ENCODE measurements around the genes FGF21, PPP1R15A, CGB2 and KASH5.

- RRBS, 2 experiments: no CpG with 5 or more reads among the region's 4 CpGs
CAGE:
- cytosol, long polyA minus RNA: no peak
- cytosol, long polyA plus RNA: no peak
- long polyA plus RNA: no peak
- nucleus, long polyA minus RNA: no peak
- nucleus, long polyA plus RNA: no peak
Measured at GRCh38 chr19:48755275-48755628, at the start of gene FGF21. TSS of gene FGF21 (plus strand) at chr19:48755524.

GRCh38 chr19:48872267-48872856 is at the start of gene PPP1R15A:
TSS of gene PPP1R15A (plus strand) at chr19:48872421.
- RRBS, 2 experiments: 2% methylated on average over 13 of the region's 46 CpGs
CAGE:
- cytosol, long polyA minus RNA: no peak
- cytosol, long polyA plus RNA: start-site peak on the plus strand at chr19:48872402-48872498, 157 and 250 reads in 2 replicates
- long polyA plus RNA: start-site peak on the plus strand at chr19:48872409-48872485, 187 and 169 reads in 2 replicates
- nucleus, long polyA minus RNA: no peak
- nucleus, long polyA plus RNA: no peak

- RRBS, 2 experiments: no CpG with 5 or more reads among the region's 12 CpGs
CAGE:
- cytosol, long polyA minus RNA: start-site peak on the plus strand at chr19:48873638-48874042, 19 reads
- cytosol, long polyA plus RNA: no peak
- long polyA plus RNA: no peak
- nucleus, long polyA minus RNA: no peak
- nucleus, long polyA plus RNA: no peak
Measured at GRCh38 chr19:48873650-48874206, 1.5 kb downstream of the PPP1R15A start.

DNA sequence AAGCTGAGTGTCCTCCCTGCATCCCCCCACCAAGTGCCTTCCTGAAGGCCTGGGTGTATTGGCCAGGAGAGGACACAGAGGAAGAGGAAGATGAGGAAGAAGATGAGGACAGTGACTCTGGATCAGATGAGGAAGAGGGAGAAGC is 1.9 kb downstream of the PPP1R15A start:
CAGE:
- cytosol, long polyA minus RNA: no peak
- cytosol, long polyA plus RNA: no peak
- long polyA plus RNA: no peak
- nucleus, long polyA minus RNA: no peak
- nucleus, long polyA plus RNA: no peak

DNA sequence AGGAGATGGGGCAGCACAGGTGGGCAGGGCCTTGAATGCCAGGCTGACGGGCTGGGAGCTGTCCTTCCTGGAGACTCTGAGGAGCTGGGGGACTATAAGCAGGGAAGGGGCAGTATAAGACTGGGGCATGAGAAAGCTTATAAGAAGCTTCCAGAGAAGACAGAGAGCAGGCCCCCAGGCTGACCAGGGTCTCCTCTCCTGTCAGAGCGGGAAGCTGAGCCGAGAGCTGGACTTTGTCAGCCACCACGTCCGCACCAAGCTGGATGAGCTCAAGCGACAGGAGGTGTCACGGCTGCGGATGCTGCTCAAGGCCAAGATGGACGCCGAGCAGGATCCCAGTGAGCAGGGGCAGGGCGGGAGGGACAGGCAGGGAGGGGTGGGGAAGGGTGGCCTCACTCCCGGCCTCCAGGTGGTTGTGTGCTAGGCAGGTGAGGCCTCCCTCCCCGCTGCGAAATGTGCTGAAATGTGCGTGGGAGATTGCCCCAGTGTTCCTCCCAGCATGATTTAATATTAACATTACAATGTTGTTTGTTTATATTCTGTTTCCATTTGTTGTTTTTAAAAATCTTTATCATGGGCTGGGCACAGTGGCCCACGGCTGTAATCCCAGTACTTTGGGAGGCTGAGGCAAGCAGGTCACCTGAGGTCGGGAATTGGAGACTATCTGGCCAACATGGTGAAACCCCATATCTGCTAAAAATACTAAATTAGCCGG is 5.6 kb downstream of the NUCB1 start:
- RRBS, 2 experiments: no CpG with 5 or more reads among the region's 18 CpGs
CAGE:
- cytosol, long polyA minus RNA: no peak
- cytosol, long polyA plus RNA: no peak
- long polyA plus RNA: no peak
- nucleus, long polyA minus RNA: no peak
- nucleus, long polyA plus RNA: no peak

GRCh38 chr19:48953822-48954375 is 776 bp upstream of the BAX start:
- RRBS, 2 experiments: no CpG with 5 or more reads among the region's 7 CpGs
CAGE:
- cytosol, long polyA minus RNA: no peak
- cytosol, long polyA plus RNA: no peak
- long polyA plus RNA: no peak
- nucleus, long polyA minus RNA: no peak
- nucleus, long polyA plus RNA: no peak

- RRBS, 2 experiments: no CpG with 5 or more reads among the region's 10 CpGs
CAGE:
- cytosol, long polyA minus RNA: no peak
- cytosol, long polyA plus RNA: no peak
- long polyA plus RNA: no peak
- nucleus, long polyA minus RNA: no peak
- nucleus, long polyA plus RNA: start-site peak on the minus strand at chr19:48988328-48988478, 13 and 11 reads in 2 replicates
Measured at GRCh38 chr19:48988183-48988745, 4.8 kb downstream of the GYS1 start.

GRCh38 chr19:49031690-49032198 is at the start of gene CGB2:
TSS of gene CGB2 (plus strand) at chr19:49031890.
- RRBS, 2 experiments: 5 to 7% methylated on average over 8 of the region's 26 CpGs
CAGE:
- cytosol, long polyA minus RNA: no peak
- cytosol, long polyA plus RNA: no peak
- long polyA plus RNA: no peak
- nucleus, long polyA minus RNA: no peak
- nucleus, long polyA plus RNA: no peak

GRCh38 chr19:49345268-49345654 is 10.1 kb downstream of the CD37 start:
- RRBS, 2 experiments: no CpG with 5 or more reads among the region's 4 CpGs
CAGE:
- cytosol, long polyA minus RNA: no peak
- cytosol, long polyA plus RNA: no peak
- long polyA plus RNA: no peak
- nucleus, long polyA minus RNA: no peak
- nucleus, long polyA plus RNA: no peak

- RRBS, 2 experiments: no CpG with 5 or more reads among the region's 42 CpGs
CAGE:
- cytosol, long polyA minus RNA: no peak
- cytosol, long polyA plus RNA: no peak
- long polyA plus RNA: no peak
- nucleus, long polyA minus RNA: no peak
- nucleus, long polyA plus RNA: no peak
Measured at GRCh38 chr19:49388000-49388442, at the start of gene KASH5. TSS of gene KASH5 (plus strand) at chr19:49388249.

- RRBS, 2 experiments: 0 to 2% methylated on average over 2 of the region's 25 CpGs
CAGE:
- cytosol, long polyA minus RNA: no peak
- cytosol, long polyA plus RNA: no peak
- long polyA plus RNA: no peak
- nucleus, long polyA minus RNA: no peak
- nucleus, long polyA plus RNA: no peak
Measured at GRCh38 chr19:49427631-49428153, 2.5 kb downstream of the GFY start.

DNA sequence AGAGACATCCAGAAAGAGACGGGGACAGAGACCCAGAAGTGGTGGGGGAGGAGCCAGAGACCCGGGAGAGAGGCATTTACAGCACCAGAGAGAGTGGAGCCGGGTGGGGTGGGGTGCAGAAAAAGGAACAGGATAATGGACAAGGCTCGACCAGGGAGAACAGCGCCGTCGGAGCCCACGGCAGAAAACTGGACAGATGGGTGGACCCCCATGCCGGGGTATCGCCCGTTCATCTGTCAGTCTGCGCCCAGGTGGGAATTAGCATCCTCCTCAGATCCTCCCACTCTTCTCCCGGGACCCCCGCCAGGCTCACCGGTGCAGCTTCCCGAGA is 357 bp downstream of the SLC17A7 start:
- RRBS, 2 experiments: 15 to 21% methylated on average over 8 of the region's 16 CpGs
CAGE:
- cytosol, long polyA minus RNA: no peak
- cytosol, long polyA plus RNA: no peak
- long polyA plus RNA: no peak
- nucleus, long polyA minus RNA: no peak
- nucleus, long polyA plus RNA: no peak

- RRBS, 2 experiments: 19% methylated on average over 2 of the region's 11 CpGs; no CpG with 5 or more reads in 1 of the 2 experiments
CAGE:
- cytosol, long polyA minus RNA: no peak
- cytosol, long polyA plus RNA: no peak
- long polyA plus RNA: no peak
- nucleus, long polyA minus RNA: no peak
- nucleus, long polyA plus RNA: no peak
Measured at GRCh38 chr19:49488744-49489217, 1.4 kb downstream of the RPL13A start.

DNA sequence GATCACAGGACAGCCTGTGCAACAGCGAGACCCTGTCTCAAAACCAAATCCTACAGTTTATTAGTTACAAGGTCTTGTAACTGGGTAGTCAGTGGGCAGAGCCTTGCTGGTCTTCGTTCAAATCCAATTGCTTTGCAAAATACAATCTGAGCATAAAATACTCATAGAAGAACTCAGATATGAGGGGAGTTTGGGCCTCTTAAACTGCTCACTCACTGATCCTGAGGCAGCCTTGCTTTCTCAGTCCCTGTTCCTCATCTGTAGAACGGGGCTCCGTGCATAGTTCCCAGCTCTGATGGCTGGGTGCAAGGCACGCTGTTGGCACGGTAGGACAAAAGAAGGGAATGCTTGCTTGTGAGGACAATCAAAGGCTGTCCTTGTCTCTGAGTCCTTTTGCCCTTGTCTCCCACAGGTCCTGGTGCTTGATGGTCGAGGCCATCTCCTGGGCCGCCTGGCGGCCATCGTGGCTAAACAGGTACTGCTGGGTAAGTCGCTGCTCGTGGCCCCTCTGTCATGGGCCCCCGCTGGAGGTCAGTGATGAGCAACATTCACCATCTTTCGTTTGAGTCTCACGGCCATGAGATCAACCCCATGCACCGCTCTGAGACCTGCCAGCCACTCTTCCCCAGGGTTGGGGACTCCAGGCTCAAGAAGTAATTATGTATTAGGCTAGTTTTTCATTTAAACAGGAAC is 2.2 kb downstream of the RPL13A start:
- RRBS, 2 experiments: no CpG with 5 or more reads among the region's 16 CpGs
CAGE:
- cytosol, long polyA minus RNA: no peak
- cytosol, long polyA plus RNA: no peak
- long polyA plus RNA: no peak
- nucleus, long polyA minus RNA: no peak
- nucleus, long polyA plus RNA: no peak

DNA sequence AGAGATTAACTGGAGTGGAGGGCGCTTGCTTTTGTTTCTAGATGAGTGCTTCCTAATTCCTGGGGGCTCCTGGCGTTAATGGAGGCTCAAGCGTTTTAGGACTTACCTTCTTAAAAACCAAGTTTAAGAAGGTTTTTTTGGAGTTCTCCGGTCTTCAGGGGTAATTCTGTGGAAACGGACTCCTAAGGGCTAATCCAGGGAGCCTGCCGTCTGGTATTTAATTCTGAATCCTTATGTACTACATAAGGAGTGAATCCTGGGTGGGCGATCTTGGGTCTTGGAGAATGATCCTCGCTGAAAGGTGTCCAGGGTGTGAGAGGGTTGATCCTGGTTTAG is 329 bp downstream of the RPS11 start:
- RRBS, 2 experiments: no CpG with 5 or more reads among the region's 8 CpGs
CAGE:
- cytosol, long polyA minus RNA: no peak
- cytosol, long polyA plus RNA: no peak
- long polyA plus RNA: no peak
- nucleus, long polyA minus RNA: no peak
- nucleus, long polyA plus RNA: no peak

GRCh38 chr19:49517048-49517504 is 4.6 kb downstream of the FCGRT start:
- RRBS, 2 experiments: no CpG with 5 or more reads among the region's 8 CpGs
CAGE:
- cytosol, long polyA minus RNA: no peak
- cytosol, long polyA plus RNA: no peak
- long polyA plus RNA: no peak
- nucleus, long polyA minus RNA: no peak
- nucleus, long polyA plus RNA: no peak

DNA sequence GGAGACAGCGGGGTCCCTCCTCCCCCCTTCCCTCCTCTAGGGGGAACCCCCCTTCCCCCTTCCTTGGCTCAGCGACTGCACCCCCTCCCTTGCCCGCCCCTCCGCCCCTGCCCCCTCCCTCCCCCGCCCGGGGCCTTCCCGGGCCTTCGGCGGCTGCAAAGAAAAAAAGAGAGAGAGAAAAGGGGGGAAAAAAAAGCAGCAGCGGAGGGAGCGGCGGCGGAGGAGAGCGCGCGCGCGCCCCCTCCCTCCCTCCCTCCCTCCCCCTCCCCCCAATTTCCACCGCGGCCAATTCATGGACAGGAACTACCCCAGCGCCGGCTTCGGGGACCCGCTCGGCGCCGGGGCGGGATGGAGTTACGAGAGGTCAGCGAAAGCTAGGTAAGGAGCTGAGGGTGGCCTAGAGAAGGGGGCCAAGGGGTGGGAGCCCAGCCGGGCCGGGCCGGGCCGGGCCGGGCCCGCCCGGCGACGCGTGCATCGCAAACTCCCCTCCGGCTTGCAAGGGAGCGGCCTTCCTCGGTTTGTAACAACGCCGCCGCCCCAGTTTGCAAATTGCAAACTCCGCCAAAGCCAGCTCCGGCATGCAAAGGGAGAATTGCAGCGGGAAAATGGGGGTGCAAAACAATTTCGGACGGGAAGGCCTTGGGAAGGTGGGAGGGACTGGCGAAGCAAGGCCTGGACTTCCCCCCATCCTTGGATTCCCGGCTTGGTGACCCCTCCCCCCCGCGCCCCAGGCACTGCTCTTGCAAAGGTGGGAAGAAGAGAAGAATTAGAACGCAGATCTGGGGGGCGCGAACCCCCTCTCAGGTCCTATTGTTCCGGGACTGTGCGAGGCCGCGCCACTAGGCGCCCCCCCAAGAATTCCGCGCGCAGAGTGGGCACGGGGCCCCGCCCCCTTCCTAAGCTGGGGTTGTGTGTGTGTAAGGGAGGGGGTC is 647 bp downstream of the PRR12 start:
- RRBS, 2 experiments: 1 to 2% methylated on average over 10 of the region's 69 CpGs
CAGE:
- cytosol, long polyA minus RNA: no peak
- cytosol, long polyA plus RNA: no peak
- long polyA plus RNA: start-site peak on the plus strand centred at position 118 of the sequence, 155 bp wide, 7 and 5 reads in 2 replicates
- nucleus, long polyA minus RNA: no peak
- nucleus, long polyA plus RNA: no peak

DNA sequence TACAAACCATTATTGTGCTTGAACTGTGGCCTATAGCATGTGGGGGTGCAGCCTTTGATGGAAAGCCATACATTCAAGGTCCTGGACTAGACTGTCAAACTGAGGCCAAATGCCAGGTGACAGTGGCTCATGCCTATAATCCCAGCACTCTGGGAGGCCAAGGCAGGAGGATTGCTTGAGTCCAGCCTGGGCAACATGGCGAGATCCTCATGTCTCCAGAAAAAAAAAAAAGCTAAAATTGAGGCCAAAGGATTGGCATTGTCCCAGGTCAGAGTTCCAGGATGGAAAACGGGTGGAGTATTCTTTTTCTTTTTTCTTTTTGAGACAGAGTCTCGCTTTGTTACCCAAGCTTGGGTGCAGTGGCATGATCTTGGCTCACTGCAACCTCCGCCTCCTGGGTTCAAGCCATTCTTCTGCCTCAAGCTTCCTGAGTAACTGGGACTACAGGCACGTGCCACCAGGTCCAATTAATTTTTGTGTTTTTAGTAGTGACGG is 10.6 kb downstream of the RRAS start:
- RRBS, 2 experiments: no CpG with 5 or more reads among the region's 6 CpGs
CAGE:
- cytosol, long polyA minus RNA: no peak
- cytosol, long polyA plus RNA: no peak
- long polyA plus RNA: no peak
- nucleus, long polyA minus RNA: no peak
- nucleus, long polyA plus RNA: no peak

- RRBS, 2 experiments: no CpG with 5 or more reads among the region's 14 CpGs
CAGE:
- cytosol, long polyA minus RNA: no peak
- cytosol, long polyA plus RNA: no peak
- long polyA plus RNA: no peak
- nucleus, long polyA minus RNA: no peak
- nucleus, long polyA plus RNA: no peak
Measured at GRCh38 chr19:49818852-49819432, 853 bp downstream of the MED25 start.

- RRBS, 2 experiments: no CpG with 5 or more reads among the region's 20 CpGs
CAGE:
- cytosol, long polyA minus RNA: no peak
- cytosol, long polyA plus RNA: no peak
- long polyA plus RNA: no peak
- nucleus, long polyA minus RNA: no peak
- nucleus, long polyA plus RNA: no peak
Measured at GRCh38 chr19:49849653-49850391, 17.6 kb downstream of the PNKP start.

Measured in HepG2 (cell line).